Occipital lobe (tissue), 2 donors: ENCODE measurements around a stretch of chr2.

DNA sequence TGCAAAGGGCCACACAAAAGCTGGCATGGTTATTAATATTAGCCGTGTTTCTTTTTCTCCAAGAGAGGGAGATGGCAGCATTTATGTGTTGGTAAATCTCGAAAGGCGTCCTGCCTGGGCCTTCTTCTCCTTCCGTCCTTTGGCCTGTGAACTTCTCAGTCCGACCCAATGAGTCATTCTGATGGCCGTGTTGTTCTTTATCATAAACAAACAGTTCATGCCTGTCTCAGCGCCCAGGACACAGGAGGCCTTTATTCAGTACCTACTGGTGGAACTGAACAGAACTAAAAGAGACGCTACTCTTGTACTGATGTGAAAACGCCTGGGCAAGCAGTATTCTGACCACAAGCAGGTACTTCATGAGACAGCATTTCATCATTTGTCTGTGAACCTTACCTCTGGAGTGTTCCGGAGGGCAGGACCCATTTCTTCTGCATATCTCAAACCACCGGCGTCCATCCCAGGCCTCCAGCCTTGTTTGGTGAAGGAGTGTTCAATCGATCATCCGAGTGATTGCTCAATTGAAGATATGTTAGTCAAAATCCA, 25.0 kb upstream of the KLHL29 start:
- RAMPAGE, long total RNA, result no peak

GRCh38 chr2:23404434-23404798, 19.4 kb downstream of the KLHL29 start:
- RAMPAGE, long total RNA, result no peak

- RAMPAGE, long total RNA, result no peak
Measured at GRCh38 chr2:23405307-23405815, 20.4 kb downstream of the KLHL29 start.

DNA sequence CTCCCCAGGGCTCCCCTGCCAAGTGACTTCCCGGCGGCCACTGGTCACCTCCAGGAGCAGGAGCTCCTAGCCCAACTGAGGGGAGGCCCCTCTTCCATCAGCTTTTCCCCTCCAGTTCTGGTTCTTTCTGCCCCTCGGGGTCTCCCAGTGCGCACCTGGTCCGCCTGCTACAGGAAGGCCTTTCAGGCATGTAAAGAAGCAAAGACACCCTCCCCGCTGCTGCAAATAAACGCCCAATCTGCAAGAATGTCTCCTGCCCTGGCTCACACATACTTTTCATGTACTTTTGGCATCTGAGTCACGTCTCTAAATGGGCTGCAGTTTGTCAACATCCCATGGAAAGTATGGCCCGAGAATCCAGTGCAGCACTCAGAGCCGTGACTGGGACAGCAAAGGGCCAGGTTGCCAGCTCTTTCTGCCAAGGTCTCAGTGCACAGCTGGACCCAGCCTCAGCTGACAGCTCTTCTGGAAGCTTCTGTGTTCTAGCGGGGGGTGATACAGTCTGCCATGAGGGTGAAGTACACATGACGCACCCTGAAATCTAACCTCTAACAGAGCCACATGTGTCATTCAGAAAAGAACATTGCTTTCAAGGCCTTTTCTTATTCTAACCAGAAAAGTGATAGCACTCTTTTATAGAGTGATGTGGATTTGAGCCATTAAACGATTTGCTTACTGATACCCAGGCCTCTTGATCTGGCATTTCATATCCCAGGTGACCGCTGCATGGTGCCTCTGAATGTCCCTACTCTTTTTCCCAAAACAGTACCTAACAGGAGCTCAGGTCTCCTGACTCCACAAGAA, 41.6 kb downstream of the KLHL29 start:
- RAMPAGE, long total RNA, result no peak

- RAMPAGE, long total RNA, result no peak
Measured at GRCh38 chr2:23453219-23453651, 68.3 kb downstream of the KLHL29 start.

GRCh38 chr2:23457338-23457711, 72.3 kb downstream of the KLHL29 start:
- RAMPAGE, long total RNA, result no peak

- RAMPAGE, long total RNA, result no peak
Measured at GRCh38 chr2:23513137-23514161, 128.5 kb downstream of the KLHL29 start.

GRCh38 chr2:23595667-23596816, 211.1 kb downstream of the KLHL29 start:
- RAMPAGE, long total RNA, result no peak

- RAMPAGE, long total RNA, result no peak
Measured at GRCh38 chr2:23617179-23618401, 232.6 kb downstream of the KLHL29 start.

- RAMPAGE, long total RNA, result no peak
Measured at GRCh38 chr2:24050170-24050714, 701 bp downstream of the FKBP1B start.

GRCh38 chr2:24524962-24525299, 33.9 kb downstream of the NCOA1 start:
- RAMPAGE, long total RNA, result no peak

- RAMPAGE, long total RNA, result no peak
Measured at GRCh38 chr2:24757729-24758248, 35.4 kb downstream of the PTRHD1 start.

- RAMPAGE, long total RNA, result no peak
Measured at GRCh38 chr2:24762431-24762891, 30.7 kb downstream of the PTRHD1 start.

- RAMPAGE, long total RNA, result no peak
Measured at GRCh38 chr2:24767926-24768980, 24.9 kb downstream of the PTRHD1 start.

DNA sequence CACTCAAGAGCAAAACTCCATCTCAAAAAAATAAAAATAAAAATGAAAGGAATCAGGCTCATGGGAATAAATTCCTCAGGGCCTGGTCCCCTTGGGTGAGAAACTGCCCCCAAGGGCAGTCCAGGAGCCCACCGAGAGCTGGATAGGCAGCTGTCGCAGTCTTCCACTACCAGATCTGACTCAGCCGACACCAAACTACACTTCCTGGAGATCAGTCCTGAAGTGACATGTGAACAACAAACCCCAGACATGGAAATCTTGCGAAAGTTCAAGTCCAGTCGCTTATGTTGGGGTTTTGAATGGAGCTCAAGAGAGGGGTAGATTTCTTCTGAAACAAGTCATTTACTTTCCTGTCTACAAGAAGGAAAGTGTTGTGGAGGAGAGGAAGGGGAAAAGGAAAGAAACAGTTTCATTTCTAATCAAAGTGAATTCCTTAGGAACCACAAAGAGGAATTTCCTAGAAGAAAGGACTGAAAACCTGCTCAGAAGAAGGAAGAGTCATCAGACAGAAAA, 12.9 kb downstream of the ADCY3 start:
- RAMPAGE, long total RNA, result no peak

DNA sequence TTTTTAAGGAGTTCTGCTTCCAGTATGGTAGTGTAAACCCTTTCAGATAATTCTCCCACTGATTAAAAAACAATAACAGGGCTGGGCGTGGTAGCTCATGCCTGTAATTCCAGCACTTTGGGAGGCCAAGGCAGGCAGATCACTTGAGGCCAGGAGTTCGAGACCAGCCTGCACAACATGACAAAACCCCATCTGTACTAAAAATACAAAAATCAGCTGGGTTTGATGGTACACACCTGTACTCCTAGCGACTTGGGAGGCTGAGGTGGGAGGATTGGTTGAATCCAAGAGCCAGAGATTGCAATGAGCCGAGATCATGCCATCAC, 8.9 kb upstream of the DNAJC27 start:
- RAMPAGE, long total RNA, result no peak

DNA sequence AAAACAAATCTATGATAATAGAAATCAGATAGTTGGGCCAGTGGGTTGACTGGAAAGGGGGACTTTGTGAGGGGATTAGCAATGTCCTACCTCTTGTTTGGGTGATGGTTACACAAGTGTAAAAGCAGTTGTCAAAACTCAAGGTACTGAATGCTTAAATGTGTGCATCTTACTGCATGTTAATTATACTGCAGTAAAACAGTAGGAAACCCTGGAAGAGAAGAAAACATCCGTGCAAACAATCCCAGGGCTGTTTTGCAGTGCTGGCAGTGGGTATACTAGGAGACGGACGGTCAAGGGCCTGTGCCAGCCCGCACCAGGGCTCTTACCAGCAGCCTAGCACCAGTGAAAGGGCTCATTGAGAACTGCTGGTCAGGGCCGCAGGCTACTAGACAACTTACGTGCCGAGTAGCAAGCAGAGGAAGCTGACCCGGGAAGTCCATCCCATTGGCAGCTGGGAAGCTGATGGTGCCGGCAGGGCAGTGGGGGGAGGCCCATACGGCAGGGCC, 20.4 kb downstream of the EFR3B start:
- RAMPAGE, long total RNA, result no peak

DNA sequence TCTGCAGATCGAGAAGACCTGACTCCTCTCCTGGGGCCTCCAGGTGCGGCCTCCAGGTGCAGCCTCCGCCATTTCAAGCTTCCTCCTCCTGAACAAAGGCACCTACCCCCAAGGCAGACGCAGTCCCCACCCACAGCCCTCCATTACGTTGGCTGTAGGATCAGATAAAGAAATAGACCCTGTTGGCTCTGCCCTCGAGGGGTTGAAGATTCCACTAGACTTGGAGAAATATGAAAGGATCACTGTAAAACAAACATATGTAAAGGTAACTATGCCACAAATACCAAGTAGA, 84.7 kb upstream of the POMC start:
- RAMPAGE, long total RNA, result no peak

- RAMPAGE, long total RNA, result no peak
Measured at GRCh38 chr2:25273961-25274628, 67.6 kb downstream of the DNMT3A start.

DNA sequence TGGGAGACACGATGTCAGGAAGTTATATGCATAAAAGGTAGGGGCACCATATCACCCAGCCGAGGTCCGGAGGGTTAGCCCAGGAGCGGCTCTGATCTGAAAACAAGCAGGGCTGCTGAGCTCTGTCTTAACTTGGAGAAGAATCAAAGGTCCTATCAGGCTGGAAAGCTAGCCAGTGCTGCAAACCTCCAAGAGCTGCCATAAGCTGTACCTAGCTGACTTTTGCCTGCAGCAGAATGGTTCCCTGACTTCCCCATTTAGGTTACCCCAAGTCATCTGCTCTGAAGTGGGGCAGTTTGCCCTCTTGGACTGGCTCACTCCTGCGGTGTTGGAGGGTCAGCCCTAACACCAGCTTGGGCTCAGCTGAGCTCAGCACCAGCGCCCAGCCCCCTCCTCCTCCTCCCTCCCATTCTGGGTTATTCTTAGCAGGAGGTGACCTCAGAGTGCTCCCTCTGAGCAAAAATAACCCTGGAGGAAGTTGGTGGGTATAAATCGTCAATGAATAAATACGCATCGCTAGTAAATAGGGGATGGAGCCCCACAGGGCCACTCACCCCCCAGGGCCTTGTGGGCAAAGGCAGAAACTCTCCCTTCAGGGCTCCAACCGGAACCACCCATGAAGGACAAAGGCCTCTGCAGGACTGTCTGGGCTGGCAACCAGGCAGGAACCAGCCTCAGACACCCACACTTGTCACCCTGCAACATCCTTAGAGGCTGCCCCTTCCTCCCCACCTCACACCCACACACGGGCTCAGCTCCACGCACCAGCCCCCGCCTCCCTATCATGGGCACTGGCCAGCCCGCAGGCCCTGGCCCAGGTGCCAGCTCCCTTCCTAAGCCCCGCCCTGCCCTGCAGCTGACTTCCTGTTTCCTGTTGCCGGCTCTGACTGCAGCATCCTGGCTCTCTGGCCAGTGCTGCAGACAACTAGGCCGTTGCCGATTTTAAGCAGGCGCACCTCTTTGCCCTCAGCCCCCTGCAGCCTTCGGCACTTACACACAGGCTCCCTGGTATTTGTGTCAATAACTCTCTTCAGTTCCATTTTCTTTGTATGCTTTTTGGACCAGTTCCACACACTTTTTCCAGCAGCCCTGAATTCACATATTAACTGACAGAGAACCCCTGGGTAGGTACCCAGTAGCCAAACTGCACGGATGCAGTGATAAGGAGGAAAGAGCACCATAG, 46.8 kb downstream of the DNMT3A start:
- RAMPAGE, long total RNA, result no peak